ENCODE measurements around a stretch of chr2.

DNA sequence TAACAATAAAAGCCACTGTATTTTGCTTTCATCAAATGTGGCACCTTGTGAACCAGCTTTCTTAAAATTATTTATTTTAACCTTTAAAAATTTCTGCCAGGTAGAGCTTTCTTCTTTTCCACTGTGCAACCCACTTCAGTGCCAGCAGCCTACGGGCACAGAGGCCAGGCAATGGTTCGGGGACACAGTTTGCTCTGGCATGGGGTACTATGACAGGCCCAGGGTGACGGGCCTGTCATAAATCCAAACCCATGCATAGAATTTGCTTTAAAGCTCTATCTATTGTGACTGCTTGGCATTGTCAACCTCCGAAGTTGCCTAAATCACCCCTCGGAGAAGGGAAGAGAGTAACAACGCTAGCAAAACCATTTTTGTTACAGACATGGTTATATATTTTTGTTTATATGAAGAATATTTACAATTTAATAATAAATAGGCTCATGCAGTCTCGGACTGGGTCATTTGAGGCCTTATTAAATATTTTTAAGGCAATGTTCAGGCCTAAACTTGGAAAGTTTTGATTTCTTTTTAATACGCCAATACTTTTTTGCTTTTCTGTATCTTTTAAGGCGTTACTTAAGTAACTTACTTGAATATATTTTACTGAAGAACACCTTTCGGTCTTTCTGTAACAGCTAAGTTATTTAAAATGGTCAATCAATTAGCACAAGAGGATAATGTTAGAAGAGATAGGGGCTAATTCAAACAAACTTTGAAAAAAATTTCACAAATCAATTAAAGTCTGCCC lies 1.4 kb downstream of the ODC1 start:
- CAGE, long polyA plus RNA, result no peak
- RRBS, result no CpG with 5 or more reads among the region's 10 CpGs

- CAGE, long polyA plus RNA, result no peak
- RRBS, result no CpG with 5 or more reads among the region's 10 CpGs
Observed at GRCh38 chr2:10544170-10544551, 96.0 kb upstream of the ODC1 start.

DNA sequence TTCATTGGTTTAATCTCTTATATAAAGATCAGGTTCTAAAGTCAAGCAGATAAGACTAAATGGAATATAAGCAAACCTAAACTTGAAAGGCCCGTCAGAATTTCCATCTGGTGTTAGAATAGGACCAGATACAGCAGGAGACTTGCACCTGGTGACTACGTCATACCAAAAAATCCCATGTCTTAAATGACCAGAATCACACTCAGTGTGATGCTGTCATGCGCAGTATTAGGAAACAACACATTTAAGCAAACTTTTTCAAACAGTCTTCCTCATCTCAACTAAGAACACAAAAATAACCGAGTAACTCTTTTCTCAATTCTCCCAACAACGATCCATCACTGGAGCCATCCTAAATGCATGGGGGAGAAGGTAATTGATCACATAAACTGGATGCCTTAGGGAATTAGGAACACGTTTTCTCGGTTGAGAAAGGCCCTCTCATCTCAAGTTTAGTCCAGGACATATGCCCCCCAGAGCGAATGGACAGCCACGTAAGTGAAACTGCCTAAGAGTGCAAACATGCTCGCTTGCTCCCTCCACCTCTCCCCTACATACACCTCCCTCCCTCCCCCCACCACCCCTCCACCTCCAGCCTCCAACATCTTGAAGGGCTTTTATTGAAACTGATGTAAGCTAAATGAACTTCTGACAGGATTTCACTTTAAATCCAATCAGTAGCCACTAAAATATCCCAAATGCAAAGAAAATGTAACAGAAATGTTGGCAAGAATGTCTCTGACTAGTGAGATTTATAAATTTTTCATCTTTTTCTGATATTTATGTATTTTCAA lies 61.0 kb downstream of the NOL10 start:
- CAGE, long polyA plus RNA, result no peak
- RRBS, result no CpG with 5 or more reads among the region's 10 CpGs

GRCh38 chr2:10877773-10878370 lies 33.9 kb upstream of the KCNF1 start:
- CAGE, long polyA plus RNA, result no peak
- RRBS, result no CpG with 5 or more reads among the region's 17 CpGs

DNA sequence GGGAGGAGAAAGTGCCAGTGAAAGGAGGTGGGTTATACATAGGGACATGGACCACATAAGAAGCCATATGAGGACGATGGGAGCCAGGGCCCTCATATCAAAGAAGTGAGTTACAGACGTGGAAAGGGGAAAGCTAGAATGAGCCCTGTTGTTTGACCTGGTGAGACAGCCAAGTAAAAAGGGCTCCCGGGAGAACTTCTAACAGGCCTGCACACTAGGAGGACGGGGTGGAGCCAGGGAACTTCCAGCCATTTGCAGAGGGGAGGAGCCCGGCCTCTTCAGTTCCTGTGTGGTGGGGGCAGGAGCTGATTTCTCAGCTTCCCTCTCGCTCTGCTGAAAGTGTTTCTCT lies 61.7 kb upstream of the C2orf50 start:
- CAGE, long polyA plus RNA, result no peak
- RRBS, result 26% methylated on average over 2 of the region's 6 CpGs

GRCh38 chr2:11192155-11192957 lies 37.1 kb downstream of the SLC66A3 start:
- CAGE, long polyA plus RNA, result no peak
- RRBS, result no CpG with 5 or more reads among the region's 9 CpGs

DNA sequence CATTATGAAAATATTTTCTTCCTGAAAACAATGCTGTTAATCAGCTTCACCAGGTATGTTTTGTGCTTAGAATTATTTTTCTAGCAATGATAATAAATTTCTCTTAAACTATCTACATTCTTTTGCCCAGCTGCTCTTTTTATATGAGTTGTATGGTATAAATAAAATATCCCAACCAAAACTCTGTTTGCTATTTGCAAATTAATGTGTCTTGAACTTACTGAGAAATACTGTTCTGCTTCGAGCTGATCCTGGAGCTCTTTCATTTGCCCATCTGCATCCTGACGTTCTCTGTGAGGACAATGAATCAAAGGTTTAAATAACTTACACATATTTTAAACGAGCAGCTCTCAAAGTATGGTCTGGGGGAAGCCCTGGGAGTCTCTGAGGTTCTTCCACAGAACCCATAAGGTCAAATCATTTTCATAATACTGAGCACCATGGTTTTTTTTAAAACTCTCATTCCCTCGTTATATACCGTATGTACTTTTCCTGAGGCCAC lies 46.6 kb downstream of the SLC66A3 start:
- CAGE, long polyA plus RNA, result no peak
- RRBS, result no CpG with 5 or more reads among the region's 5 CpGs

DNA sequence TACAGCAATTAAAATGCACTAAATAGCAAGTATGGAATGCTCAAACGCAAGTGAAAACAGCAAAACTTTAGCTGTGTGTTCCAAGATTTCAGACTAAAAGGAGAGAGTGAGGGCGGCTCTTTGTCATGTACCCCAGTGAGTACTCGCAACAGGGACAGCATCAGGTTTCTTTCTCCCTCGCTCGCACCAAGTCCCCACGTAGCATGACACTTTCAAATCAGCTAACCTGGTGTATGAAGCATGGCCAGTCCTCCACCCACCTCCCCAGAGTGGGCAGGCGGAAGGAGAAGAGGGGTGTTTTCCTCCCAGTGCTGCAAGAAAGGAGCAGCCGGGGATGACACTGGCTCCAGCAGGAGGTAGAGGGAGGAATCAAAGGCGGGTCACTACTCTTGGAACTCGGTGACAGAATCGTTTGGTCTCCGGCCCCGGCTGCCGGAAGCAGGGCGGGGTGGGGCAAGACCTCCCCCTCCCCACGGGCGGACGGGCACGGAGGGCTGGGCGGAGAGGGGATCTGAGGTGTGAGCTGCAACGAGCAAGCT lies 930 bp downstream of the ROCK2 start:
- CAGE, long polyA plus RNA, result no peak
- RRBS, result 5% methylated on average over 6 of the region's 21 CpGs

GRCh38 chr2:11387994-11388385 lies 43.6 kb upstream of the ROCK2 start:
- CAGE, long polyA plus RNA, result no peak
- RRBS, result no CpG with 5 or more reads among the region's 7 CpGs

DNA sequence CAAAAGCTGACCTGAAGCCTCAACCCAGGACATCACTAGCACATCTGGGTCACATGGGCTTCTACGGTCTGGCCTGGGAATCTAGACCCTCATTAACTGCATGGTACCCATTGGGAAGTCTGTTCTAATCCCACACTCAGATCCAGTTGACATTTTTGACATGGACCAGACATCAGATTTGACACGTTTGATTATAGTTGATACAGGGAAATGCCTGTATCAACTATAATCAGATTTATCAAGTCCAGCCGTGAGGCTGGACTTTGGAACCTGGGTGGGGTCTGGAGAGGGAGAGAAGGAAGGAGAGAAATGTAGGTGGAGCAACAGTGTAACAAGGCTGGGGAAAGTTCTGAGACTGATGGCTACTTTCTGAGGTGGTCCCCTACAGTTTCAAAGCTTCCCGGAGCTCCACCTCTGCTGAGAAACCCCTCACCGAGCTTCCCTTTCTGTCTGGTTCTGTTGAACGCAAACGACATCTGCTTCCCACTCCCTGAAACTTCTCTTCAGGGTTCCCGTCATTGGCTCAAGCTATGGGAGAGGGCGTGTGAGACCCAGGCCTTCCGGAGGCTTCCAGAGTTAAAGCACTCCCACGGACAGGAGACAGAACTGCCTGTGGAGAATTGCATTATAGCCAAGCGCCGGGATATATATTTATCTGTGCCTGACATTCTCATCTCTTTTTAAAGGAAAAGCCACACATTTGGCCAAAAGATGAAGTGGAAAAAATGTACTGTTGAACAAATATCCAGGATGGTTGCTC lies 59.9 kb downstream of the E2F6 start:
- CAGE, long polyA plus RNA, result no peak
- RRBS, result 12% methylated on average over 4 of the region's 13 CpGs

- CAGE, long polyA plus RNA, result no peak
- RRBS, result no CpG with 5 or more reads among the region's 22 CpGs
Observed at GRCh38 chr2:11539194-11540338, 5.7 kb downstream of the GREB1 start.

GRCh38 chr2:11551633-11551992 lies 17.8 kb downstream of the GREB1 start:
- CAGE, long polyA plus RNA, result no peak
- RRBS, result no CpG with 5 or more reads among the region's 9 CpGs

GRCh38 chr2:11738908-11739583 lies 7.4 kb upstream of the LPIN1 start:
- CAGE, long polyA plus RNA, result no peak
- RRBS, result no CpG with 5 or more reads among the region's 8 CpGs

DNA sequence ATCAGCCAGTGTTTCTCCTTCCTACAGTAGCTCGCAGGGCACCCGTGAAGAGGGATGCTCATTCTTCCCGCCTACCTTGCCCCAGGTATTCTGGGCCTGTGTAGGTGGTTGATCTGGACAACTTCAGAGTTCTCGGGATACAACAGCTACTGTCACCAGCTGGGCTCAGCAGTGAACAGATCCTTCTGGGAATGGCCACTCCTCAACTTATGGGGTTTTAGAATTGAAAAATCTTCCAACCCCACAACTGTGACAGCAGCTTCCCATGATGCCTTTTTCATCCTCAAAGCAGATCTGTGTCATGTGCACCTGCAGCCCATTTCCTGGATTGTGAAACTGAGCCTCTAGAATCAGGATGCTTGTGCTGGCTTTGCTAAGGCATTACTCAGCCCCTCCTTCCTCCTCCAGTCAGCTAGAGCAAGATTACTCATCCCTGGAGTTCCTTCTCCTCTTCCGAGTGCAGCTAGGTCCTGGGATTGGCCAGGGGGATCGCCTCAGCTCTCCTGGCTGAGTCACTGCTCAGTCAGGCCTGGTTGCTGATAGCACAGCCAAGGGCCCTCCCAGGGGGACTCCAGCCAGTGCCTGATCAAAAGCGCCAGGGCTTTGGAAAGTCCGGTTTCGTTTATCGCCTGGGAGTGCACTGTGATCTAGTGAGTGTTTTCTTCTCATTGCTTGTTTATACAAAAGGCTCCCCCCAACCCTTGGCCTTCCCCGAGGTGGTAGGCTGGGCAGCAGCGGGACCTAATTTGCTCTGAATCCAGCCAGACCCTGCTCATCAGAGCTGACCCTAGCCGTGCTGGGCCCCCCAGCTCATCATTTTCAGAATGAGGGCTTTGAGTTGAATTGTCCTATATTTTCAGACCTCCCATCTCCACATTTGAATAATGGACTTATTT lies 2.4 kb upstream of the LPIN1 start:
- CAGE, long polyA plus RNA, result no peak
- RRBS, result no CpG with 5 or more reads among the region's 13 CpGs

- CAGE, long polyA plus RNA, result no peak
- RRBS, result no CpG with 5 or more reads among the region's 12 CpGs
Observed at GRCh38 chr2:11767518-11768123, 21.2 kb downstream of the LPIN1 start.

GRCh38 chr2:11784667-11785306 lies 38.4 kb downstream of the LPIN1 start:
- CAGE, long polyA plus RNA, result no peak
- RRBS, result 11% methylated on average over 13 of the region's 42 CpGs

GRCh38 chr2:11822614-11823391 lies 76.4 kb downstream of the LPIN1 start:
- CAGE, long polyA plus RNA, result no peak
- RRBS, result no CpG with 5 or more reads among the region's 20 CpGs

- CAGE, long polyA plus RNA, result no peak
- RRBS, result no CpG with 5 or more reads among the region's 8 CpGs
Observed at GRCh38 chr2:12320843-12321739, 395.6 kb upstream of the TRIB2 start.

GRCh38 chr2:12381708-12381994 lies 335.1 kb upstream of the TRIB2 start:
- CAGE, long polyA plus RNA, result no peak

- CAGE, long polyA plus RNA, result no peak
- RRBS, result 79% methylated on average over 4 of the region's 10 CpGs
Observed at GRCh38 chr2:12493004-12493618, 223.6 kb upstream of the TRIB2 start.

All from AG04450 (cell line).